Thoracic aorta endothelial cell (primary cell): ENCODE measurements around a stretch of chr20.

DNA sequence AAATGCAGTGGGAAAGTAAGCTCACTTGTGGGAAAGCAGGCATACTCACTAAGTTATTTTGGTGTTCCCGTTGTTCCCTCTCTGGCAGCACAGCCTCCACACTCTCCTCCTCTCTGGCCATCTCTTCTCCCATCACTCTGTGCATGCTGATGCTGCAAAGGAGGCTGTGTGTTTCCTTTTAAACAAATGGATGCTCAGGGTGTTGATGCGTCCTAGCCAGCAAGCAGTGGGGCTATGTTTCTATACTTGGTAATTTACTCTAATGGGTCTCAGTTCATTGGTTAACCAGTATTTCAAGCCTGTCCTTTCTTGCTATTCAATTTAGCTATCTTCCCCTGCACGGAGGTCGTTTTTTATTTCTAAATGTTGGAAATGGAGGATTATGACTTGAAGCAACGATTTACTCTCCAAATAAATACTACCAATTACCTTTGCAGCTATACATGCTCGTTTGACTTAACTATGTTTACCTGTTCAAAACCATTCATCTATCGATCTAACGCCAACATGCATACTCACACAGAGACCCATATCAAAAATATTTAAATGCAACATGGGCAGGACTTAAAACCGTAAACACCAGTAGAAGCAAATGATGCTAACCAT, 44.4 kb downstream of the TTI1 start:
- CAGE, long polyA plus RNA: no peak

DNA sequence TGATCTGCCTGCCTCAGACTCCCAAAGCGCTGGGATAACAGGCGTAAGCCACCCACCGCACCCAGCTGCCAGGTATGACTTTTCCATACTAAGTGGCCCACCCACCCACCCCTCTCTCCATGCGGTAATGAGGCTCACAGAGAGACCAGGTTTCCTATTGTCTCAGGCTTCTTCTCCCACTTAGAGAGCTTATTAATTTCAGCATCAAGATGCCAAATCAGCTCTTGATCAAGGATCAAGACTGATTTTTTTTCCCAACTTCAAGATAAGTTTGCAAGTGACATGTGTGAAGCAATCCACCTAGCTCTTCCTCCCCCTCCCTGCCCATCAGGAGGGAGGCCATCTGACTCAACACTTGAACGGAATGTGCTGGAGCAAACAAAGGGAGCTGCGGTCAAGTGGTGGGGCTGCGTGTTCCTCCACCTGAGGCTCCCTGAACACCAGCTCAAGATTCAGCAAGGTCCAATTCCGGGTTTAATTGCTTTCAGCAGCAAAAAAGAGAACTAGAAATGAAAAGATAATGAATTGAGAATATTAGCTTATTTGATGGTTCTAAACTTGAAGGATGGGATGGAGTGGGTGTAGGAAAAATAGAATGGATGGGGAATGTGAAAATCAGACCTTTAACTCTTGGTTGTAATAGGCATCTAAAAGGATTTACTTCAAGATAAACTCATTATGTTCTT, 38.7 kb downstream of the TTI1 start:
- CAGE, long polyA plus RNA: no peak

DNA sequence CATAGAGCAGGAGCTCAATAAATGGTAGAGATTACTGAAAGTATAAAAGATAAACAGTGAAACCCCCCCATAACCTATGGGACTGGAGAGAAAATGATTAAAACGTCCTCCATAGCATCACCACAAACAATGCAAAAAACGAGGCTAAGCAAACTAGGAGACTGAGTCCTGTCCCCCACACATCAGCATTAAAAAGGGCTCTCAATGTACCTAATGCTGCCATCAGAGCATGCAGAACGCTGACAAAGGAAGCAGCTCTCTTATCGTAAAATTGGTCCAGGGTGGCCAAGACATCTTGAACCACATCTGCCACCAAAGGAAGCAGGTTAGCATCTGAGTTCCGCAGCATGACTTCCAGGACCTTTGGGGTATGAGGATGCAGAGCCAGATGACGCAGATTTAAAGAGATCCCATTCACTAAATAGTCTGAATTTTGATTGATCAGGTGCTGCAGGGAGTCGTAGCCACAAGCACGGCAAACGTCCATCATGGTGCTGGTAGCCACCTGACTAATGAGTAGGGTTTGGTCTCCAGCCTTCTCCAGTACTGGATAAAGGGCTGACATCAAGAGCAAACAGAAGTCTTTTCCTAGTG, 21.9 kb downstream of the TTI1 start:
- CAGE, long polyA plus RNA: no peak

DNA sequence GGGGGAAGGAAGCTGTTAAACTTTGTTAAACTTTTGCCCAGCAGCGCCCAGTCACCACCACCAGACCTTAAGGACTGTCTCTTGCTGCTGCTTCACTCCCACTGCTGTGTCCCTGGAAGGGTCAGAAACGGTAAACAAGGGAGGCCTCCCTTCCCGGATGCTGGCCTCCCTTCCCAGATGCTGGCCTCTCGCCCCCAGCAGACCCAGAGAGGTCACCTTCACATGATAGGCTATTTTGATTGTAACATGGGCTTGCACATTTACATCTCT, 61.8 kb downstream of the RPRD1B start:
- CAGE, long polyA plus RNA: no peak

DNA sequence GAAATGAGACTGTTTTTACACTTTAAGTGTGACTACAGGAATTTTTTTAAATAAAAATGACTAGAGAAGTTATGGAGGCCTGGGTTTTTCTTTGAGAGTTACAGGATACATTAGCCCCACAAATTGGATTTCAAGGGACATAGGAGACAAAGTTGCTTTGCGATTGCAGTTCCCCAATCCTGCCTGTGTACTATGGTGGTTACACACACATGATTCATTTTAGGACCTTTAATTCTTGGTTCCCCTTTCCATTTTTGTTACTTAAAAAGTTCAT, 62.1 kb downstream of the RPRD1B start:
- CAGE, long polyA plus RNA: no peak

GRCh38 chr20:38125344-38125949, 39.6 kb downstream of the TGM2 start:
- CAGE, long polyA plus RNA: no peak

GRCh38 chr20:38155686-38156254, 9.3 kb downstream of the TGM2 start:
- CAGE, long polyA plus RNA: no peak

DNA sequence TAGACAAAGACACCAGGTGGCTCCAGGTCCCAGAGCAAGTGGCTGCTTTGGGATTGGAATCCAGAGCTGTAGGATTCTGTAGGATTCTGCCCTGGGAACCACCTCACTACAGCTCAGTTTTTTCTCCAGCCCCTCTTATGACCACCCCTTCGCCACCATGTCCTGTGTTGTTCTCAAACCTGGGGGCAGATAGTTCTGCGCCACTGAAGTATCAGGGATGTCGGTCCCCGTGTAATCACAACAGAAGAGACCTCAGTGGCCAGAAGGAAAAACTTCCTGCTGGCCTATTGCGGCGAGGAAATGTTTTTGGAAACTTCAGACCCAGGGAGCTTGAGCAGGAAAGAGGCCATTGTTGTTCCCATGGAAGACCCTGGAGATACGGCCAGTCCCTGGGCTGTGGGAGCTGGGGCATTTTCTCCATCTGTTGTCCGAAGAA, 1.6 kb downstream of the TGM2 start:
- CAGE, long polyA plus RNA: no peak

DNA sequence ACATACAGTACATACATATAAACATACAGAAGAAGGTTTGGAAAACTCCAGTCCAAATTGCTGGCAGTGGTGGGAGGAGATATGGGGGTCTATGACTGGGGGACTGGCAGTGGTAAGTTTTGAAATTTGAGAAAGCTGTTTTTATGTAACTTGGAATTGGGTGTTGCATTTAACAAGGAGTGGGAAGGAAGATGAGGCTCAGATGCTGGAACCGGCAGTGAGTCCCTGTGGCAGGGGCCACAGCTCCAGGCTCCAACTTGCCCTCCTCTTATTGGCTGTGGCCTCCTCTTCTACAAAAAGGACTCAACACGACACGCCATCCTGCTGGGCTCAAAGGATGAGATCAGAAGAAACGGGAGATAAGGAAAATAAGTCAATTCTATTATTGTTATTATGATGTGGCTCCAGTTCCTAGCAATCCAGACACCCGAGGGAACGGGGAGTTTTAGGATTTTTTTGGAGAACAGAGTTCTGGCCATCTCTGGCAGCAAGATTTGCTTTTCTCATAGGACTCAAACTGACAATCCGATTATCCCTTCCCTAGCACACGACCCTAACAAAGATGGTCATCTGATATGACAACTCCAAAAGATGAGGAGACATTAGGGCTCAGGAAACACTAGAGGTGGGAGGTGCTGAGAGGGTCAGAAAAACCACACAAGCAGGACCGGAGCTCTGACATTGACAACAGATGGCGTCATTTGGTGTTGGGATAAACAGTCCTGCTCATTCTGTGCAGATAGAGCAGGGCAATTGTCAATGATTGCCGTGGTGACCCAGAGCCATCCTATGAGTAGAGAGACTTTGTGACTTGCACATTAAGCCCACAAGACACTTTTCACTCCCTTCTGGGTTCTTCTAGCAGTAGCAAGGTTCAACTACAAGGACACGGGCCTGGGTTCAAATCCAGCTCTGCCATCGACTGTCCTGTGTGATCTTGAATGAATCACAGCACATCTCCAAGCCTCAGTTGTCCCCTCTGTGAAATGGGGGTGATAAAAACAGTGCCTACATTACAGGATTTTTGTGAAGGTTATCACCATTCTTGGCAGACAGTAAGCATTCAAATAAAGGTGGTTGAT, 6.1 kb upstream of the TGM2 start:
- CAGE, long polyA plus RNA: no peak

- CAGE, long polyA plus RNA: no peak
These were observed 14.8 kb downstream of the KIAA1755 start for GRCh38 chr20:38245630-38246215.

DNA sequence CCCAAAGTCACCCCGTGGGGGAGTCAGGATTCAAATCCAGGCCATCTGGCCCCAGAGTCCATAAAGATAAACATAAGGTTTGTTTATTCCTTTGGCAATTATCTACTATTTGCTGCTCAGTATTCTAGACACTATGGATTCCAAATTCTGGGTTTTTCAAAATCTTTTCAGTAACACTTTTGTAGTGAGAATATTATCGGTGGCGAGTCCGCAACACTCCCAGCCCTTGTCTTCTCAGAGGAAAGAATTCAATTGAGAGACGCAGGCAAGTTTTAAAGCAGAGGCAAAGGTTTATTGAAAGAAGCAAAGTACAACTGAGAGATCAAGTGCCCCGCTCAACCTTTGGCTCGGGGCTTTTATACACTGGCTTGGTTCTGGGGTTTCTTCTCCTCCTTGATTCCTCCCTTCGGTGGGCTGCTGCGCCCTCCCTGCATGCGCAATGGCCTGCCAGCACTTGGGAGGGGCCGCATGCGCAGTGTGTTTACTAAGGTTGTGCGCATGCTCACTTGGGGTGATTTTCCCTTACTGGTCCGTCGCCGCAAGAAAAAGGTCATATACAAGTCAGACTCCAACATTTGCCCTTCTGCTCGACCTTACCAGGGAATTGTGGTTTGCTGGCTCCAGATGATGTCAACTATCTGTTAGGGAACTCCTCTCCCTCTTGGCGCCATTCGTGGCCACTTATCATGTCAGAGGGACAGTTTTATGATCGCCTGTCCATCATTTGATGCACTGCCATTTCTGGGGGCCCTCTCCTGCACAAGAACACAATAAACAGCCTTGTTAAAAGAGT, 3.1 kb upstream of the LBP start:
- CAGE, long polyA plus RNA: no peak

- CAGE, long polyA plus RNA: no peak
These were observed 3.7 kb upstream of the ADIG start for GRCh38 chr20:38577264-38577636.

GRCh38 chr20:38601057-38601514, 20.1 kb downstream of the ADIG start:
- CAGE, long polyA plus RNA: no peak

- CAGE, long polyA plus RNA: no peak
These were observed 30.1 kb downstream of the PPP1R16B start for GRCh38 chr20:38835516-38836032.

DNA sequence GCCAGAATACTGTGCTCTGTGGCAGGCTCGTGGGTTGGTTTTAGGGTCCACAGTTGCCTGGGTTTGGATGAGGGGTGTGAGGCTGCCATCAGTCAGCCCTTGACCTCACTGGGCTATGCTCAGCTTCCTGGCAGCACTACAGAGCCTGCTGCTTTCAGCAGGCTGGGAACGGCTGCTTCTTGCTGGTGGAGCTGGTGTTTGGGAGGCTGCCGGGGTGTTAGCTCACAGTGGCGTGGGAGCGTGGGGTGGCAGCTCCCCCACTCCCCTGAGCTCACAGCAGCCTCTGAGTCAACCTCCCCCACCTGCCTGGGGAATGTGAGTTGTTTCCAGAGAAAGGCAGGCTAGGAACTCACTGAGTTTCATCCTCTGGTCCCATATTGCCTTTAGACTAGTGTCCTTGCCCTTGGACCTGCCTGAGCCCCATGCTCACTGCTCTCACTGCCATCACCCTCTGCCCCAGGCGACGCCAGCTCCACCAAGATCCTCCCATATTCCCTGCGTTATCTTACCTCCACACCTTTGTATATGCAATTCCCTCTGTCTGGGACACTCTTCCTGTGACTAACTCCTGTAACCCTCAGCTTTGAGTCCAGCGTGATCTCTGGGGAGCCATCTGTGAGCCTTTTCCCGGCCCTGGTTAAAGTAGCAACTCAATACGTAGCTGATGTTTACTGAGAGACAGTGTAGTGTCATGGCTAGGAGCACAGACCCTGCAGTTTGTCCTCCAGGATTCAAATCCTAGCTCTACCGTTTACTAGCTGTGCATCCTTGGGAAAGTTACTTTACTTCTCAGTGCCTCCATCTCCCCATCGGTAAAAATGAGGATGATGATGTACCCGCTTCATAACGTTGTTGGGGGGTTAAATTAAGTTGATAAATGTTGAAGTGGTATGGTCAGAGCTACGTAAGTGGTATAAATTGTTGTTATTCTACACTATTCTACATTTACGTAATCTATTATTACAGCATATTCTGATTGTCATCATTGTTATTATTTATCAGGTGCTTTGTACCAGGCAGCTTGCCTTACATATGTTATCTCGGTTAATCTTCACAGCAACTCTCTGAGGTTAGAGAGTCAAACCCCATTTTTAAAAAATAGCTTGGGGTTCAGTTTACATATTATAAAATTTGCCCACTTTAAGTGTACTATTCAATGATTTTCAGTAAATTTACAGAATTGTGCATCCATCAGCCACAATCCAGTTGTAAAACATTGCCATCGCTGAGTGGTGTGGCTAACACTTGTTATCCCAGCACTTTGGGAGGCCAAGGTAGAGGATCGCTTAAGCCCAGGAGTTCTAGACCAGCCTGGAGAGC, 35.0 kb downstream of the PPP1R16B start:
- CAGE, long polyA plus RNA: no peak

GRCh38 chr20:38859097-38859461, 53.6 kb downstream of the PPP1R16B start:
- CAGE, long polyA plus RNA: no peak

DNA sequence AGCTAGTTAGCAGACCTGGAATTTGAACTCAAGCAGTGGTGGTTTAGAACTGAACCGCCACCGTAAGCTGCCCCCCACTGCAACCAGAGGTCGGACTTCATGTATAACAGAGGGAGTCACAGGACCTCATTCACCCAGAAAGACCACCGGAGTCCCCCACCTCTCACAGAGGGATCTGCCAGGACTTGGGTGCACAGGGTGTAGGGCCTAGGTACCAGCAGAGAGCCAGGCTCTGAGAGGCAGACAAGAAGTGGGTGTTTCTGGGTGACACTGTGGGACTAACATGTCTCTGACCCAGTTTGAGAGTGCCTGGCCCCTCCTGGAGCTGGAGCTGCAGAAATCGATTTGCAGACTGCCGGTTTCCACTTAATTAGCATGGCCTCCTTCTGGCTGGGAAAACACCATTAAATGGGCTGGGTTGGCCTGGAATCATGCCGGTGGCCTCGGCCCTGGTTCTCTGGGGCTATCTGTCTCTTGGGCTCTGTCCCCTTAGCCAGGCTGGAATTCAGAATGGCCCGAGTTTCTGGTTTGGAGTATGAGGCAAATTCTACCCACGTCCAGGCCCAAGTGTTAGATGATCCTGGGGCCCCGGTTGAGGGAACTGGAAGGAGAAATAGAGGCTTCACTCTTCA, 59.2 kb downstream of the PPP1R16B start:
- CAGE, long polyA plus RNA: no peak

DNA sequence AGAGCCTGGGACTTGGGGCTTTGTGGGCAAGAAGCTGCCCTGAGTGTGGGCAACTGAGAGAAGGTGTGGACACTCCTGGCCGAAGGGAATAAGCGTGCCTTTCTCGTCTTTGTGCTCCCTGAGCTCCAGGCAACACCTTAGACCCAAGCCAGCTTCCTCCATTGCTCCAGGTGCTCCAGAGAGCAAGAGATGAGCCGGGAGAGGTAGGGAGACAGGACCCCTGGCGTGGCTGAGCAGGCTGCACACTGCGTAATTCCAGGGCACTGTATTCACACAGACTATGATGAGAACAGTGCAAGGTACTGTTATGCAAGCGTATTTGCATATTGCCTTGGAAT, 42.3 kb upstream of the FAM83D start:
- CAGE, long polyA plus RNA: no peak

DNA sequence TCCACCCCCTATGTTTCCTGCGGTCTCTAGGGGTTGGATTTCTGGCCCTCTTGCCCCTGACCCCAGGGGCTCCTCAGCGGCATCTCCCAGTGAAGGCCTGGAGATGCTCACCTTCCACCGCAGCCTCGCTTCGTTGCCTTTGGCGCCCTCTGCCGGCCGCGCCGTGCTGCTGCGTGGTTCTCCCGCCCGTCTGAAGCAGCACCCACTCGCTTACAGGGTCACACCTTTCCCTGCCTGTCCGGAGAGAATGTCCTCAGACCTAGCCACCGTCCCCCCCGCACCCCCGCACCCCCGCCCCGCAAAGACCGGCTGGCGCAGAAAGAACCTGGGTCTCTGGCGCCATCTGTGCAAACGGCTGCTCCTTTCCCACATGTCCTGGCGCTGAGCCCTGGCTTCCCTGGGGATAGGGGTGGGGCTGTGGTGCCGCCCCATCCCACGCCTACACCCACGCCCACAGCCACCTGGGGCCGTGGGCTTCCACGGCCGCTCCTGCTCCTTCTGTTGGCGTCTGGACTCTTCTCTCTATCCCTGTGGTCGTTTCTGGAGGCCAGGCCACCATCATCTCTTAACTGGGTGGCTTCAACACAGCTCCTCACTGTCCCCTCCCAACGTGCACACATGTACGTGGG, 32.3 kb upstream of the FAM83D start:
- CAGE, long polyA plus RNA: no peak

DNA sequence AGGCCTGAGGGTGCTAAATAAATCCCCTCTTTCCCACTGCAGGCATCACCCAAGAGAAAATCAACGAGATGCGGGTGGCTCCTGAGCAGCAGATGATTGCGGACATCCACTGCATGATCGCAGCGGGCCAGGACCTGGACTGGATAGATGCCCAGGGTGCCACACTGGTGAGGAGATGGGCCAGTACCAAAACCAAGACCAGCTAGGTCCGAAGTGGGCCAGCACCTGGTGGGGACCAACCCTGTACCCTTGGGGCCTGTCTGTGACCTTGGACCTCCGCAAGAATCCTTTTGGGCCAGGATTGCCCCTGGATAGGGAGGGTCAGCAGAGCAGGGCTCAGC, 23.6 kb upstream of the FAM83D start:
- CAGE, long polyA plus RNA: no peak